ENCODE measurements around the genes CASK and NDP.

- PRO-cap, result no peak
These were observed 106.5 kb downstream of the USP9X start for GRCh38 chrX:41191752-41192040.

DNA sequence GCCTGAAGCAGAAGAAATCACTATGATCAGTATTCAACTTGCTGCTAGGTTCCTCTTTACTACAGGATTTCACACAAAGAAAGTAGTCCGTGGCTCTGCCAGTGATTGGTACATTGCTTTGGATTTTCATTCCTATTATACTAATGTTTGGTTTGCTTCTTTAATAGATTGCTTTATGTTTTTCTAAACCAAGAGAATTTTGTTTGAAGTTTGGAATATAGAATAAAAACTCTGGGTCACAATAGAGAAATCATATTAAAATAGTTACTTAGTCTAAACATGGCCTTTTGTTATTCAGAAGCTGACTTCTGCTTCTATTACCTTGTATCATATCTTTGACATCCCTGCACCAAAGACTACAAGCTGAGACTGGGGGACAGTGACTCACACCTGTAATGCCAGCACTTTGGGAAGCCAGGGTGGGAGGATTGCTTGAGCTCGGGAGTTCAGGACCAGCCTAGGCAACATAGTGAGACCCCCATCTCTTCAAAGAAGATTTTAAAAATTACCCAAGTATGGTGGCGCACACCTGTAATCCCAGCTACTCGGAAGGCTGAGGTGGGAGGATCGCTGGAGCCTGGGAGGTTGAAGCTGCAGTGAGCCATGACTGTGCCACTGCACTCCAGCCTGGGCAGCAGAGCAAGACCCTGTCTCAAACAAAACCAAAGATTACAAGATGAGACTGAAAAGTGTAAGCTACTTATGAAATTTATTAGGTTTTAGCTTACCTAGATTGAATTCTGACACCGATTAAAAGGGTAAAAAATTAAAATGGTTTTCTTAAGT lies 116.5 kb upstream of the DDX3X start:
- PRO-cap, result no peak

DNA sequence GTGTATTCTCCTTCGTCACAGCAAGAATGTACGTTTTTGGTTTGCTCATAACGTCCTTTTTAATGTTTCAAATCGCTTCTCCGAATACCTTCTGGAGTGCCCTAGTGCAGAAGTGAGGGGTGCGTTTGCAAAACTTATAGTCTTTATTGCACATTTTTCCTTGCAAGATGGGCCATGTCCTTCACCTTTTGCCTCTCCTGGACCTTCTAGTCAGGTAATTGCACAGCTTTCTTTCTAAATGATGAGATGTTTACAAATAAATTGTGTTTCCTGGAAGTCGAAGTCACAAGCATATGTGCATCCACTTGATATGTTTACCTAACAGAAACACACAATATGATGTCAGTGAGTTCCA lies 115.6 kb upstream of the DDX3X start:
- PRO-cap, result no peak

GRCh38 chrX:41921287-41921948 lies 1.9 kb downstream of the CASK start:
- PRO-cap, result no peak

DNA sequence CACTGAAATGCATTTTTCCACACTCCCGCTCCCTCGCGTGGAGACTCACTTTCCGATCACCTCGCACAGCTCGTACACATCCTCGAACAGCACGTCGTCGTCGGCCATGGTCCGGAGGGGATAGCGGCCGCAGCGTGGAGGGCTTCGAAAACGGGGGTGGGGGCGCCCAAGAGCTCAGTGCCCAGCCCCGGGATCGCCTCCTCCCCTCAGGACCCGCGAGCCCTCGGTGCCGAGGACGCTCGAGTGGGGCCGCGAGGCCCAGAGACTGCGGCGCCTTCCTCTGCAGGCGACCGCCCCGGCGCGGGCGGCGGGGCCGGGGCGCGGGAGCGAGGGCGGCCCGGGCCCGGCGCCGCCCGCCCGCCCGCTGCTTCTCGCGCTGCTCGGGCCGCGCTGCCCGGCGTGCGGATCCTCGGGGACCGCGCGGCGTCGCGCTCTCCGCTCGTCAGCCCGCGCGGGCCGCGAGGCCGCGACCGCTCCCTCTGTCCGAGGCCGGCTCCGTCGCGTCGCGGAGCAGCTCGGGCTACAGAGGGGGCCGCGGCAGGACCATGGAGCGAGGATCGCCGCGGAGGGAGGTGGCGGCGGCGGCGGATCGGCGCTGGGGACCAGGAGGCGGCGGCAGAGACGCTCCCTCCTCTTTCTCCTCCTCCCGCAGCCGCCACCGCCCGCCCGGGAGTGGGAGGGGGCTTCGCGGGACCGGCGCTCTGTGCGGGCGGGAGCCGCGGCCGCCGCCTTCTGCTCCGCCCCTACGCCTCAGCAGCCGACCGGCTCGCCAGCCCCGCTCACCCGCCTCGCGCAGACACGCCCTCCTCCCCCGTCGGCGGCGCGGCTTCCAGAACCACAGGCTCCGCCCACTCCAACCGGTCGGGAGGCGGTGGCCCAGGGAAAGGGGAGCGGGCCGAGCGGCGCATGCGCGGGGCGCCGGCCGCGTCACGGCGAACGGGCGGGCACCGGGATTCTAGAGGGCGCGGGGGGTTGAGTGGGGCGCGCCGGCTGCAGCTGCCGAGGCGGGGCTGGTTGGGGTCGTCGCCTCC lies at the start of gene CASK:
TSS of gene CASK (minus strand) at position 674 of the 1,031 bp plus-strand sequence.
- PRO-cap, result unidirectional peak, minus-strand start at position 517 of the sequence; bidirectional peak, plus-strand start at position 958 of the sequence, minus-strand start at position 674 of the sequence

DNA sequence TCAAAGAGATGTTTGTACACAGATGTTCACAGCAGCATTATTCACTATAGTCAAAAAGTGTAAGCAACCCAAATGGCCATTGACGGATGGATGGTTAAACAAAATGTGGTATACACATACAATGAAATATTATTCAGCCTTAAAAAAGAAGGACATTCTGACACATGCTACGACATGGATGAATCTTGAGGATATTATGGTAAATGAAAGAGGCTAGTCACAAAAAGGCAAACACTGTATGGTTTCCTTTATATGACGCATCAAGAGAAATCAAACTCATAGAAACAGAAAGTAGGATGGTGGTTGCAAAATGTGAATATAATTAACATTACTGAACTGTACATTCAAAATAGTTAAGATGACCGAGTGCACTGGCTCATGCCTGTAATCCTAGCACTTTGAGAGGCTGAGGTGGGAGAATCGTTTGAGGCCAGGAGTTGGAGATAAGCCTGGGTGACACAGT lies 9.5 kb upstream of the CASK start:
- PRO-cap, result no peak

DNA sequence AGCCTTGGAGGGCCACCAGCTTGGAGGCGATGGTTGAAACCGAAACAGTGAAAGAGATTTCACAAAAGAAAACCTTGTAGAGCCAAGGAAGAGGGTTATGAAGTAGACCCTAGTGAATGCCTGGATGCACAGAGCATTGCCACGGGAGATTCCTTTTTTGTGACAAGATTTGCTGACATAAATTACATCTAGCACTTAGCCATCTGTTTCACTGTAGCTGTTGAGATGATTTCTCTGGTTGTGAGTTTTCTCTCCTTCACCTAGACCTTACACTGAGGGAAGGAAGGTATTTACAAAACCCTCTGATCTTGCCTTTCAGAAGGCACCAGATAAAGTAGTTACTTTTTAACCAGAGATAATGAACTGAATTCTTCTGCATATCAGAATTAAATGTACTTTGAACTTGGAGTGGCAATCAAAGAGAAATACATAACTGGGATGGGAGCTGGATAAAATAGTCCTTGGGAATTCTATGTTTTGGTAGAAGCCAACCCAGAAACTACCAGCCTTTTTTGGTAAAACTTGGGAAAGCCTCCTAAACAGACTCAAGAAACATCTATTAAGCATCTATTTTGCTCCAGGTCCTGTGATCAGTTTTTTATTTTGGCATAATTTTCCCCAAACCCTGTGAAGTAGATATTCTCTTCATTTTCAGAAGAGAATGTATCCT lies 104.3 kb upstream of the CASK start:
- PRO-cap, result no peak

- PRO-cap, result no peak
These were observed 21.3 kb downstream of the MAOB start for GRCh38 chrX:43860748-43861504.

DNA sequence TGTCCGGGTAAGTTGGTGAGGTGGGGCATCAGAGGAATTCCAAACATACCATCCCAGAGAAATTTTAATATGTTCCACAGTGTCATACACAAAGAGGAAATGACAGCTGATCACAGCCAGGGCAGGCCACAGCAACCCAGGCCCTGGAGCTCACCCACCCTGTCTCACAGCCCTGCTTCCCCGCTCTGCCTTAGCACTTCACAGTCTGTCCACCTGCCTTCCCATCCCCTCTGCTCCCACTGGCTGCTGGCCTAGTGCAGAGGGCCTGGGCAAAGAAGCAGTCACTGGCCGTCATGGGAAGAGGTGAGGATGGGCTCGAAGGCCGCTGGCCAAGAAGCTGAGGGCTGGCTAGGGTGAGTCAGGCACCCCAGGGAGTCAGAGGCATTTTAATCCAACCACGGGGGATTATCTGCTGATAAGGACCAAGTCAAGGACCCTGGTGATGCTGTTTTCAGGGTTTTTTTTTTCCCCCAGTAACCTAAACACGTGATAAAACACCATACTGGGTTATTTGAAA lies 3.1 kb downstream of the NDP start:
- PRO-cap, result no peak

GRCh38 chrX:43973184-43973737 lies at the start of gene NDP:
Gene NDP, minus strand, starts transcription at chrX:43973390.
- PRO-cap, result no peak

GRCh38 chrX:44344588-44345025 lies 1.1 kb upstream of the EFHC2 start:
- PRO-cap, result no peak

GRCh38 chrX:44927195-44927955 lies 54.4 kb downstream of the KDM6A start:
- PRO-cap, result no peak

DNA sequence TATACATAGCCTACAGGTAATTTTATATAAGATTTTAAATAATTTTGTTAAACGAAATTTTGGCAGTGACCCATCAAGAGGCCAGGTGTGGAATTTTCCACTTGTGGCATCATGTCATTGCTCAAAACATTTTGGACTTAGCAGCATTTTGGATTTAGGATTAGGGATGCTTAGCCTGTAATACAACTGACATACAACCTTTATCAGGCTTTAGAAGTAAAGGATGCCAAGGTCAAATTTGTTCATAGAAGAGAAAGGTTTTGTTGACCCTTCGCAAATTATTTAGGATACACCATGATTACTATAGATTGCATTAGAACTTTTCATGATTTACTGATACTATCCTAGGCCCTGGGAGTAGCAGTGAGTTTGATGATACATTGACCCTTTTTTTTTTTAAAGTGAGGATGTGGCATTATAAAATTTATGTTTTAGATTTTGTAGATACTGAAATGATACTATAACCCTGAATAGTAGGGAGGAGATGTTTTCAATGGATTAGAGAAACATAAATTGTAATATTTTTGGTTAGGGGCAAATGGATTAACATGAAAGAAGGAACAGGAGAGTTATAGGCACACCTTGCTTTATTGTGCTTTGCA lies 63.8 kb downstream of the KDM6A start:
- PRO-cap, result no peak

- PRO-cap, result no peak
These were observed 81.4 kb downstream of the KDM6A start for GRCh38 chrX:44954340-44954890.

GRCh38 chrX:45000265-45001136 lies 127.5 kb downstream of the KDM6A start:
- PRO-cap, result no peak

DNA sequence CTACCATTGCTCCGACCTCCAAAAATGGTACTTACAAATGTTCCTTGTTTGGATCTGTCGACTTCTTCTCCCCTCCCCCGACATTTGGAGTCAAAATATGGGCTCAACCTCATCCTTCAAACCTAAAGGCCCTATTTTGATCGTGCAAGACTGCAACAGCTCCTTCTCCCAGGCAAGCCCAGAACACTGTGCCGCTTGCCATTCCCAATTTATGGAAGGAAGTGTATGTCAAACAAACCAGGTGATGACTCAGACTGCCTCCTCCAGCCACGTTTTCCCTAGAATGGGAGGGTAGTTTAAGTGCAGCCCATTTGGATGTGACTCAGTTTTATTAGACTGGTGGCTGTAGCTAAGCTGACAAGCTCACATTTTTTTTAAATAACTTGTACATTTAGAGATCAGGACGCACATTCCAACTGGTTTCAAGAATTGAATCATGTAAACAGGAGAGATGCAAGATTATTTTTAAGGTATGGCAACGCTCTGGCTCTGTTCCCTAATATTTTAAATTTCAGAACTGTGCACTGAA lies 570.5 kb upstream of the DIPK2B start:
- PRO-cap, result no peak

DNA sequence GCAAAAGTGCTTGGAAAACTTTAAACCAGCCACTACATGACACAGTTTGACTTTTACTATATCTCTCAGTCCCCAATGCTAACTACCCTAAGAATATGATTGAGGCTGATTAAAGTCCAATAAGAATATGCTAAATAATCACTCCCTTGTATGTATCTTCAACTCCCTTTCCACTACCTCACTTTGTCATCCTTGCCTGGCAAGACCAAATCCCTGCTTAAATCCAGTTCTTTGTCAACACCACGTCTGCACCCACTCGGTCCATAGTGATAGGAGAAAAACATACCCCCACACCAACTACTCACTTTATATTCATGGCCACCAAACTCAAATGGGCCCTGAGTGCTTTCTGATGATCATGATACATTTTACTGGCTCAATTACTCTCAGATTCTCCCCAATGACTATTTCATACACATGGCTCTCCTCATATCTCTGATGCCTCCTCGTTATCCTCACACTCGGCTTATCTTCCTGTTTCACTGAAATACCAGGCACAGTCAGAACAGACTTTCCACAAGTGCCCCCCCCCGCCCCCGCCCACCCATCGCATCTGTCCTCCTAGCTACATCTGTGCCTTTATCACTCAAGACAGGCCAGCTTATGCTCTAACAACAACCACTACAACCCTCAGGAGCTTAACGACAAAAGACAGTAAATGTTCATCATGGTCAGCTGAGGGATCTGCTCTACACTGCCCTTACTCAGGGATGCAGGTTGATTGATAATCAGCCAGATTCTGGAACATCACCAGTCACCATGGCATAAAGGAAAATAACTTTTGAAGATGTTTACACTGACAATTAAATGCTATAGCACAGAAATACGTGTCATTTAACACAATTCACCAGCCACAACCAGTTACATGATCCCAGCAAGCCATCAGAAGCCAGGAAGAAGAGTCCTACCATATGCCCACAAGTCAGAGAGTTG lies 610.6 kb upstream of the DIPK2B start:
- PRO-cap, result no peak

DNA sequence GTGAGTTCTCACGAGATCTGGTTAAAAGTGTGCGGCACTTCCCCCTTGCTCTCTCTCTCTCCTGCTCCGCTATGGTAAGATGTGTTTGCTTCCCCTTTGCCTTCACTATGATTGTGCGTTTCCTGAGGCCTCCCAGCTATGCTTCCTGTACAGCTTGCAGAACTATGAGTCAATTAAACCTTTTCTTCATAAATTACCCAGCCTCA lies 53.1 kb downstream of the CHST7 start:
- PRO-cap, result no peak

GRCh38 chrX:47190429-47191116 lies 3.1 kb upstream of the UBA1 start:
- PRO-cap, result unidirectional peak, plus-strand start at chrX:47190847

DNA sequence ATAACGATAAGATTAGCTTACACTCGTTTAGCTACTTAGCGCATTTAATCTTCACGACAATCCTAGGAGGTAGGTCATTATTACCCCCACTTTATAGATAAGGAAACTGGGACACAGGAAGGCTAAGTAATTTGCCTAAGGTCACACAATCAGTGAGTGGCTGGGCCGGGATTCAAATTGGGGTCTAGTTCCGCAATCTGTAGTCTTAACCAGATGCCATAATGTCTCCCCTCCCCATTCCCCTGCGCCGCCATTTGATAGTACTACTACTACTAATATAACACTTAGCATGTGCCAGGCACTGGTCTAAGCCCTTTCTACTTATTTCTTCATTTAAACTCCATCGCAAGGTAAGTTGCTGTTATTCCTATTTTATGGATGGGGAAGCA lies 1.6 kb upstream of the UBA1 start:
- PRO-cap, result no peak